Frontal cortex (tissue), 2 donors: ENCODE measurements around the genes TH, TSPAN32 and TRPM5.

DNA sequence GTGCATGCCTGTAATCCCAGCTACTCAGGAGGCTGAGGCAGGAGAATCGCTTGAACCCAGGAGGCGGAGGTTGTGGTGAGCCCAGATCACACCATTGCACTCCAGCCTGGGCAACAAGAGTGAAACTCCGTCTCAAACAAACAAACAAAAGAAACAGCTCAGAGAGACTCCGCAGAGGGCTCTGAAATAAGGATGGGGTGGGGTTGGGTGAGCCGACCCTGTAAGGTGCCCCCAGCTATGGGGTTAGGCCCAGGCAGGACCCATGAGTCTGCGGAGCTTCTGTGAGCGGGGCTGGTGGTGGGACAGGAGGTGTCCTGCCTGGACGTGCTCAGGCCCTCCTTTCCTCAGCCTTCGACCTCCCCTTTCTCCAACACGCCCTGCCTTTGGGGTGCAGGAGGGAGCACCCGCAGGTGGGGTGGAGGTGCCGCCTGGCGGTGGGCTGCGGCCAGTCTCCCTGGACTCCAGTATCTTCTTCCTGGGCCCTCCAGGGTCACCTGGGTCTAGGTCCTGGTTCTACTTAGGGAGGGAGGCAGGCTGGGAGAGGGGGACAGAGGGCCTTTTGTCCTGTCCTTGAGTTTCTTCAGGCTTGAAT, 12.4 kb downstream of the PRR33 start:
- RAMPAGE, long total RNA = no peak

- RAMPAGE, long total RNA = no peak
Observed at GRCh38 chr11:1881738-1882143, 10.0 kb downstream of the PRR33 start.

DNA sequence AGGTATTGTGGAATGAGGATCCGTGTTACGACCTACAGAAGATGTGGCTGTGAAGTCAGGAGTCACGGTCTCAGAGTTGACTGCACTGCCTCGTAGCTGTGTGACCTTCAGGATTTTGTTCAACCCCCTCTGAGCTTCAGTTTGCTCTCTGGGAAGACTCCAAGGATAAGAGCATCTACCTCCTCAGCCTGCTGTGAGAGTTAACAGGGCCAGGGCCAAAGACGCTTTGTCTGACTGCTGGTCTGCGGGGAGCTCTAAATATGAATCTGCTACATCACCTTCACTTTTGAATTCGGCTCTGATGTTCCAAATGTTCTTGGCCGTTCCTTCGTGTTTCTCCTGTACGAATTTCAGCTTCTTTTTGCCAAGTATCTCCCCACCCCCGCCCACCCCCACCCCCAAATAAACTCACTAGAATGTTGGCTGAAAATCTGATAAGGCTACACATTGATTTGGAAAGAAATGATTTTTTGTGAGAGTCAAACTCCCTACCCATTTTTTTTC, 11.5 kb upstream of the TNNT3 start:
- RAMPAGE, long total RNA = no peak

DNA sequence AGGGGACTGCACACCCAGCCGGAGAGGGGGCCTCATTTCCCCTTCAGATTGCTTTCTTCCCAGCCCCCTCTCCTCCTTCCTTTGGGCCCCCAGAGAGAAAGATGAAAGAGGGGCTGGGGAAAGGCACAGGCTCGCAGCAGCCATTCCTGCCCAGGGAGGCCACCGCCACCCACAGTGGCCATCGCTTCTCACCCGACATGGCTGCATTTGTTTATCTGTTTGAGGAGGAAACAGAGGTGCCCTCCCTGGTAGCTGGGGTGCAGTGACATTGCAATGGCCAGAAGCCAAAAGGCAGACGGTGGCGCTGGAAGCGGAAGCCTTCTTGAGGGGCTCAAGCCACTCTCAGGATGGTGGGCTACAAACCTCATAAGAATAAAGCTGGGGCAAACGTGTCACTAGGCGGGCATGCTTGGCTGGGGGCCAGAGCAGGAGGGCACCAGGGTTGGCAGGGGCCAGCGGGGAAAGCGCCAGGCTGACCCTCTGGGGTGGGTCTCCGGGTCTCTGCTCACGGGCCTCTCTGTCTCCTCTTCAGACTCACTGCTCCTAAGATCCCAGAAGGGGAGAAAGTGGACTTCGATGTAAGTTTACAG, 12.5 kb downstream of the TNNT3 start:
- RAMPAGE, long total RNA = no peak

- RAMPAGE, long total RNA = no peak
Observed at GRCh38 chr11:2131516-2132433, 7.4 kb downstream of the IGF2 start.

- RAMPAGE, long total RNA = no peak
Observed at GRCh38 chr11:2133949-2134335, 5.2 kb downstream of the IGF2 start.

GRCh38 chr11:2161361-2161807, 375 bp upstream of the INS start:
- RAMPAGE, long total RNA = no peak

DNA sequence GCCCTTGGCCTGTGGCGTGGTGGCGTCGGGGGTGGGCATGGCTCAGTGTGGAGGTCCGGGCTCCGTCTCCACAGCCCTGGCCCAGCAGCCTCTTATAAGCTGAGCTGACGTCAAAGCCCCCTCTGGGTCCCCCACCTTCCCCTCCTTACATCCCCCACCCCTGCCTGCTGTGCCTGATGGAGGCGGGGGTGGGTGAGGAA, at the start of gene TH:
Gene TH, minus strand, starts transcription at position 68 of the 200 bp plus-strand sequence.
- RAMPAGE, long total RNA = no peak

DNA sequence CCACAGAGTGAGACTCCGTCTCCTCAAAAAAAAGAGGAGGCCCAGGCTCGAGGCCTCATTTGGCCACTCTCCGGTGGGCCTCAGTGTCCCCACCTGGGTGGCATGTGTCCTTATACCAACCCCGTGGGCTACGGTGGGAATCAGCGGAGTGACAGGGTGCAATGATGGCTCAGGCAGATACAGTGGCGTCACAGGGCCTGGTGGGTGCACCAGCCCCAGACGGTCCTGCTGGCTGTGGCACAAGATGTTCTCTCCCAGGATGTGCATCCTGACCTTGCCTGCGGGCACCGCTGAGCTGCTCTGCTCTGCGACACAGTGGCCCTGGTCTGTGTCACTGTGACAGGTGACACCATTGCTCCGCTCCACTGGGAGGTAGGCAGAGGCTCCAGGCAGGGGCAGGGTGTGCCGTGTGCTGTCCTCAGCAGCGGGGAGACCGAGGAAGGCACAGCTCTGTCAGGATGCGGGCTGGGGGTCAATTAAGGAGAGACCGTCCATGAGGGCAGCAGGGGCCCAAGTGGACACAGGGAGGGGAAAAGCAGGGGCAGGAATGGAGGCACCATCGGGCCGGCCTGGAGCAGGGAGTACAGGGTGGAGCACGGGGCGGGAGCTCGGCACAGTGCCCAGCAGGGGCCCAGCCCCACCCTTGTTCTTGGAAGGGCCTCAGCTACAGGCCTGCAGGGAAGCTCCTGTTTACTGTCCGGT, 21.7 kb upstream of the TH start:
- RAMPAGE, long total RNA = no peak

DNA sequence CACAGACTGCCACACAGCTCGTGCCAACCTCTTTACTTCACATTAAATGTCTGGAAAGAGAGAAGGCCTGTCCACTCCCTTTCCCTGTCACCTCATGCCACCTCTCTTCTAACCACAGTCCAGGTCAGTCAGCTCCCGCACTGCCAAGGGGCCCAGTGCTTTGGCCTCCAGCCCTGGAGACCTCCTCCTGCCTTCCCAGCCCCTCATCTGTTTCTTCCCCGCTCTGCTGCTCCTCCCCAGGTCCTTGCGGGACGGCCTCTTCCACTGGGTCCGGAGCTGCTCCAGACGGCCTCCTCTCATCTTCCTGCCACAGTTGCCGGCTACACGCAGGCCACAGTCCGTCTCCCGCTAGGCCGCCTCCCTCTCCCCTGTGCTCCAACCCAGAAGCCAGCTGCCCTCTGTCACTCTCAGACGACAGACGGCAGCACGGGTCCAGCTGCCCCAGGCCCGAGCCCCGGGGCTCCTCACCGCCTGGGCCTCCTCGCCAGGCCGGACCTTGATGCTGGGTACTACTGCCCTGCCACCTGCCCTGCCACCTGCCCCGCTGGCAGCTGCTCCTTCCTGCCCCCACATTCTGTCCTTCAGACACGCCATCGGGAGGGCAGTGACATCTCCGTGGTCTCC, 42.8 kb upstream of the TH start:
- RAMPAGE, long total RNA = no peak

DNA sequence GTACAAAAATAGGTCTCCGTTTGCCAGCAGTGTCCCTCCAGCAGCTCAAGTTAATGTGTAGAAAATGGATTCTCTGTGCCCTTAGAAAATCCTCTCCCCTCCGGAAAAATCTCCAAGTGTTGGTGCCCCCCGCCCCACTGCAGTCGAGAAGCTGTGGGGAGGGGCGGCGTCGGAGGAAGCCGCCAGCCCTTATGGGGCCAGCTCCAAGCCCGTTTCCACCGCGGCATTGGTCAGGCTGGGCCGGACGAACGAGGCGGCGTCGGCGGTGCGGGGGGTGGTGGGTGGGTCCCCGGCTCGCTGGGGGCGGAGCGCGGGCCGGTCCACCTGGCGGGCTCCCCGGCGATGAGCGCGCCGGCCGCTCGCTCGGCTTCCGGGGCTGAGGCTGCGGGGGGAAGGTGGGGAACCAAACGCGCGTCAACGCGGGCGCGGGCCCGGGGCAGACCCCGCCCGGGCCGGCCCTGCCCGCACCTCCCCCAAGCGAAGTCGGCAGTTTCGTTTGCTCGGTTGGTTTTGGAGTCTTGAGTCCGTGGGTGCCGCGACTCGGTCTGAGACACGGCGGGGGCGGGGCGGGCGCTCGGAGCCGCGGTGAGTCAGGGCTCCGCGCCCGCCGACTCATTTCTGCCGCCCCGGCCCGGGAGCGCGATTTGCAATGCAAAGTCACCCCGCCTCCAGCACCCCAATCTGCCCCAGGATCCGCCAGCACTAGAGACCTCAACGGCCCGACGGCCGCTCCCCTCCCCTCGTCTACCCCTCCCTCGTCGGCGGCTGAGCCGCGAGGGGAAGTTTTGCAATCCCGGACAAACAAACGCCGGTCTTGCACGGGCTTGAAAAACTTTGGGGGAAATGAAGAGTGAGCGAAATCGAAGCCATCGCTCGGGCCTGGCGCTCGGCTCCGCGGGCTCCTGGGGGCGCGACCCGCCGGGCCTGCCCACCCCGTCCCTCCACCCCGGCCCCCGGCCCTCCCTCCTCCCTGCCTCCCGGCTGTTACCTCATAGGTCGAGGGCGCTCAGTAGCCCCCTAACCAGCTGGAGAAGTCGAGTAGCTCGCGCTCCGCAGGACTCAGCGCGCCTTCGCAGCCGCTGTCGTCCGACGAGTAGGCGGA, 1.3 kb downstream of the ASCL2 start:
- RAMPAGE, long total RNA = no peak

DNA sequence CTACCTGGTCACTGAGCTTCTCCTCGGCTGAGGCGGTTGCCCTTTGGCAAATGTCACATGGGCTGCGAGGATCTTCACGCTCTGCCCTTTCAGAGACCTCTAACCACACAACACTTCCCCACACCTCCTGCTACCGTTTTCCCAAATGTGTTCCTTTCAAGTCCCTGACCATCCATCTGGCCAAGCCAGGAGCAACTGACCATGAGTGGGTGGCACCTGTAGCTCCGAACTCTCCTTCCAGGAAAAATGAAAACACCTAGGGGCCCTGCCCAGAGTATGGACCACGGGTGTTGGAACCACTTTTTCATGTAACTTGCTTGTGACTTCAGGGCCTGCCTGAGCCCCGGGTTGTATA, 7.0 kb downstream of the C11orf21 start:
- RAMPAGE, long total RNA = no peak

- RAMPAGE, long total RNA = no peak
Observed at GRCh38 chr11:2301707-2302822, at the start of gene TSPAN32. TSPAN32 (plus strand) TSS chr11:2302013.

DNA sequence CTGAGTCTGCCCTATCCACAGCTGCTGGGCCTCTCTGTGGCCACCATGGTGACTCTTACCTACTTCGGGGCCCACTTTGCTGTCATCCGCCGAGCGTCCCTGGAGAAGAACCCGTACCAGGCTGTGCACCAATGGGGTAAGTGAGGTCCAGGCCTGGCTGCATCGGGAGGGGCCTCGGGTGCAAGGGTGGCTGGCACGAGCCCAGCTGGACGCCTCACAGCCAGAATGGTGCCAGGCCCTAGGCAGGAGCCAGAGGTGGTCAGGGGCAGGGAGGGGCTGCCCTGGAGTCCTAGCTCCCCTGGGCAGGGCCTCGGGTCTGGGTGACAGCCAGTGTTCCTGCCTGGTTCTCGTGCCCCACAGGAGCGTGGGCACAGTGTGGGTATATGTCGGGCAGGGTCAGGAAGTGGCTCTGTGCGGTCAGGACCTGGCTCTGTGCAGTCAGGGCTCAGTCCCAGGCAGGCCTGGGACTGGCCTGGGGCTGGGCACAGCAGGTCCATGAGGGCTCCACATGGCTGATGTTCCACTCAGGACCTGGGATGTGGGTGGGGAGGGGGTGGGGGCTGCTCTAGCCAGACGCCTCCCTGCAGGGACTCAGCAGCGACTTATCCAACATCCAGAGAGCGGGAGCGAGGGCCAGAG, 1.1 kb downstream of the TSPAN32 start:
- RAMPAGE, long total RNA = no peak

DNA sequence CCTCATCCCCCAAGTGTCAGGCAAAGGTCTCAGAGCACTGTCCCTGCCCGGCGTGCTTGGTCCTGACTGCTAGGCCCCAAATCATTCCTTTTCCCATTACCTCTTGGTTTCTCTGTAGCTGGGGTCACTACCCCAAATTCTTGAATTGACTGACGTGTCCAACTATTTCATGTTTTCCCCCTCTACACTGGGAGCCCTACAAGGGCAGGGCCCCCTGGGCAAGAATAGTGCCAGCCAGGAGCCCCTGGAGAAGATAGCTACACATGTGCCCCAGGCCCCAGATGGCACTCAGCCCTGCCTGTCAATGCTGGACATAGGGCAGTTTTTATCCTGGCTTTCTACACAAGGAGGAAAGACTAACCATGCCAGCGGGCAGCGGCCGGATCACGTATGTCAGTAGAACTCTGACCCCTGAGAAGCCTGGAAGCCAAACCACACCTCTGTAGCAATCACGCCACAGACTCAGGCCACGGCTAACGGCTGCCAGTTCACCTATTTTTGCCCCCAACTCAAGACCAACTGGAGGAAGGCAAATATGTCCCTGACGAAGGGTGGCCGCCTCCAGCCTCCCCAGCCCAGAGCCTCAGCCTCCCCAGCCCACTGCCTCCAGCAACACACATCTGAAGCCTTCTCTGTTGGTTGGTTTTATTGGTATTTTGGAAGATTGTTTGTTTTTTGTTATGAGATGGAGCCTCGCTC, 7.3 kb upstream of the CD81 start:
- RAMPAGE, long total RNA = no peak

DNA sequence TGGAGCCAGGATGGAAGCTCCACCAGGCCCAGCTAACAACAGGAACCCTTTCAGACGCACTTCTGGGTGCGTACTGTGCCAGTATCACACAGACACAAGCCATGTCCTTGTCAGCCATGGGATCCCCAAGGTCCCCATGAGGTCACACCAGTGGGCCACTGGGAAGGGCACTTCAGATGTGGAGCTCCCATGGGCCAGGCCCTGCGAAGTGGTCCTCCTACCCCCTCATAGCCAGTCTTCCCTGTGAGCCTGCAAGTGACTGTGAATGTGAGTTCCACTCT, 2.4 kb upstream of the CD81 start:
- RAMPAGE, long total RNA = no peak

DNA sequence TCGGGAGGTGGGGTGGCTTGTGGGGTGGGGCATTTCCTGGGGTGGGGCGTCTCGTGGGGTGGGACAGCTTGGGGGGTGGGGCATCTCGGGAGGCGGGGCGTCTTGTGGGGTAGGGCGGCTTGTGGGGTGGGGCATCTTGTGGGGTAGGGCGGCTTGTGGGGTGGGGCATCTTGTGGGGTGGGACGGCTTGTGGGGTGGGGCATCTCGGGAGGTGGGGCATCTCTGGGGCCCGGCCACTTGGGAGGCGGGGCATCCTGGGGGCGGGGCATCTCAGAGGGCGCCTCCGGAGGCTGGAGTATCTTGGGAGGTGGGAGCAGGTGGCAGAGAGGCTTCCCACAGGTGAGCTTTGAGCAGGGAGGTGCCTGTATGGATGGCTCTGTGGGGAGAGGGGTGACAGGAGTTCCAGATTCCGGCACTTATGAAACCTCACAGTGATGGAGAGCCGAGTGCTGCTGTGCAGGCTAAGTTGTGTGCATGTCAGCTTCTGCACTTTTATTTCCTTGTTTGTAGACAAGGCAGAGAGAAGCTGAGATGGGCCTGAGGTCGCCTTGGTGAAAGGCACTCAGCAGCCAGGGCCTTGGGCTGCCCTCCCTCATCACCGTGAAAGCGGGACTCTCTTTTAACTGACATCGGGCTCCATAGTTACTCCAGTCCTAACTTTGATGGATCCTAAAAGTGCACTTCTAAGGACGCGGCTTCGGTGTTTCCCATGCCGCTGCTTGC, 7.4 kb downstream of the CD81 start:
- RAMPAGE, long total RNA = no peak

DNA sequence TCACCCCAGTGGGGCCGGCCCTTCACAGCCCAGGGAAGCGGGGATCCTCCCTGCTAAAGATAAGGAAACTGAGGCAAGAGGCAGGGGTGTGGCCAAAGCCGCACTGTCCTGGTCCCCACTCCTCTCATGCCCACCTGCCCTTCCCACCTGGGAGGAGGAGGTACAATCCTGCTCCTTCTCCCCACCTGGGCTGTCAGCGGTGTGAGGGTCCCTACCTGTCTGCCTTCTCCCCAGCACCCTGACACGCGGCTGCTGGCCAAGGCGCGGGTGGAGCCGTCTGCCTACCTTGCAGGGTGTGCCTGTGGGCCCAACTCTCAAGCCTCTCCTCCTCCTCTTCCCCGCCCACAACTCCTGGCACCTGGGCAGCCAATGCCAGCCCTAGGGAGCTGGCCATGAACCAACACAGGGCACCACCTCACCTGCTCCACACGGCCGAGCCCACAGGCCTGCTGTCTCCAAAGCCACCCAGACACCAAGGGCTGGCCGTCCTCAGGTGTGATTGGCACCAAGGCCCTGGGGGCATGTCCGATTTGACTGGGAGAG, 17.1 kb downstream of the TRPM5 start:
- RAMPAGE, long total RNA = no peak

GRCh38 chr11:2444372-2444734, at the start of gene TRPM5:
TRPM5 (minus strand) TSS chr11:2444514.
- RAMPAGE, long total RNA = no peak

DNA sequence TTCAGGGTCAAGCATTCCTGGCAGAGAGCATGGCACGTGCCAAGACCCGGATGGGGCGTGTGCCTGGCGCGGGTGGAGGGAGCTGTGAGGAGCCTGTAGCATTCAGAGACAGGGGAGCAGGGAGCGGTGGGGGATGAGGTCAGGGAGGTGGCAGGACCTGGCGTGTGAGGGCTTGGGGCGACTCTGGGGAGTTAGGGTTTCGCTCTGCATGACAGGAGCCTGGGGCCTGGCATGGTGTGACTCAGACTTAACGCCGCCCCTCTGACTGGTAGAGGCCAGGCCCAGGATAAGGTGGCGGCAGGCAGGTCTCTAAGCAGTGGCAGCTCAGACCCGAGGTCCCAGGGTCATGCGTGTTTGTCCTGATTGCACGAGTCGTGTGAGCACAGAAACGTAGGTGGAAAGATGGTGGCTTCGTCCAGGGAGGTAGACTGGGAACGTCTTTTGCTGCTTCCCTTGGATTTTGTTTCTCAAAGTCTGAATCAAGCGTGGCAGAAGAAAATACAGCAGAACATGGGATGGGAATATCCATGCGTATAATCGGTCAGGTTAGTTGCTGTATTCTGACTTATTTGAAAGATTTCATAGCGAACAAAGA, 103.1 kb downstream of the KCNQ1 start:
- RAMPAGE, long total RNA = no peak